Renal cortical epithelial cell (primary cell): ENCODE data around the genes OR4E2 and OR4E1.

GRCh38 chr14:21427666-21428387 is 28.1 kb downstream of the CHD8 start:
- RRBS, result no CpG with 5 or more reads among the region's 15 CpGs

GRCh38 chr14:21450087-21450640 is 5.8 kb downstream of the CHD8 start:
- RRBS, result no CpG with 5 or more reads among the region's 2 CpGs

- RRBS, result no CpG with 5 or more reads among the region's 1 CpG
Observed at GRCh38 chr14:21653677-21653885, at the start of gene OR4E2. TSS of gene OR4E2 (plus strand) at chr14:21653835.

- RRBS, result no CpG with 5 or more reads among the region's 1 CpG
Observed at GRCh38 chr14:21673750-21674090, at the start of gene OR4E1. TSS of gene OR4E1 (minus strand) at chr14:21673818.

DNA sequence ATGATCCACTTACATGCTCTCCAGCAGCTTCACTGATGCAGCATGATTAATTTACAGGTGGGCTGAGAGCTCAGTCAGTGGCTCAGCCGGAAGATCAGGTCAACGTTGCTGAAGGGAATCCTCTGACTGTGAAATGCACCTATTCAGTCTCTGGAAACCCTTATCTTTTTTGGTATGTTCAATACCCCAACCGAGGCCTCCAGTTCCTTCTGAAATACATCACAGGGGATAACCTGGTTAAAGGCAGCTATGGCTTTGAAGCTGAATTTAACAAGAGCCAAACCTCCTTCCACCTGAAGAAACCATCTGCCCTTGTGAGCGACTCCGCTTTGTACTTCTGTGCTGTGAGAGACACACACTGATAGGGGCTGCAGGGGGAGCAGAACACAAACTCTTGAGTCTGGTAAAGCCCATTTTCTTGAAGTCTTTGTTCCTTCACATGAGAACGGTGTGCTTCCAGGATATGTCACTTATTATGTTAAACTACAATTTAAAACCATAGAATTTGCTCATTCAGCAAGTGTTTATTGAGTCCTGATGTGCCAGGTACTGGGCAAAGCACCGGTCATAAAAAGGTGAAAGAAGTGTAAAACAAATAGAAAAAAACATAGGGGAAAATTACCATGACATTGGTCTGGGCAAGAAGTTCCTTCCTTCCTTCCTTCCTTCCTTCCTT is 50.5 kb upstream of the OR4E1 start:
- RRBS, result no CpG with 5 or more reads among the region's 7 CpGs

GRCh38 chr14:21738528-21738967 is 64.9 kb upstream of the OR4E1 start:
- RRBS, result no CpG with 5 or more reads among the region's 2 CpGs

GRCh38 chr14:21851987-21852484 is 178.4 kb upstream of the OR4E1 start:
- RRBS, result no CpG with 5 or more reads among the region's 7 CpGs

DNA sequence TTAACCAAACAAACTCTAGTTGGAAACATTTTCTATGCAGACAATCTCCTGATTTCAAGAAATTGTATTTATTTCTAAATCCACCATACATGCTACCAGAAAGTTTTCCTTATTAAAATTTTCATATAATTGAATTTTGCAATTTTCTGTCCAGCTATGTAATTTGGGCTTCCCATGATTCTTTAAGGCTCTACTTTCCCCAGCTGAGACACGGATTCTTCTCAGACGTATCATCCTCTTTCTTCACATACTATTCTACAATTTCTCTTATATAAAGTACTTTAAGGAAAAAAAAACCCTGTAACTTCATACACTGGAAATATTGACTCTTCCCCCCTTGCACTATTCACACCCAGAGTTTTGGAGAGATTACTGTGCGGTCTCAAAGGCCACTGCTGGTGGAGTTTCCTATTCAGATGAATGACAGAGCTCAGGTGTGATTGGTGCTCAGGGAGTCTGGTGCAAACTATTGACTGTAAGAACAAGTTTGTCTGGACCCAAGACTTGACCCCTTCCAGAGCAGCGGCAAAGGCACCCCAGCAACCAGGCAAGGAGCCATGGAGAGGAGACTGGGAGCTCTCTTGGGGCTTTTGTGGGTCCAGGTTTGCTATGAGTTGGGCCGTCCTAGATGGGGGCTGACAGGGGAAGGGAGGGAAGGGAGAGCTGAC is 187.5 kb upstream of the OR4E1 start:
- RRBS, result no CpG with 5 or more reads among the region's 5 CpGs

- RRBS, result no CpG with 5 or more reads among the region's 4 CpGs
Observed at GRCh38 chr14:21894253-21894537, 220.6 kb upstream of the OR4E1 start.

- RRBS, result no CpG with 5 or more reads among the region's 2 CpGs
Observed at GRCh38 chr14:21991190-21991569, 317.6 kb upstream of the OR4E1 start.

- RRBS, result no CpG with 5 or more reads among the region's 4 CpGs
Observed at GRCh38 chr14:22178126-22178788, 410.8 kb downstream of the DAD1 start.

DNA sequence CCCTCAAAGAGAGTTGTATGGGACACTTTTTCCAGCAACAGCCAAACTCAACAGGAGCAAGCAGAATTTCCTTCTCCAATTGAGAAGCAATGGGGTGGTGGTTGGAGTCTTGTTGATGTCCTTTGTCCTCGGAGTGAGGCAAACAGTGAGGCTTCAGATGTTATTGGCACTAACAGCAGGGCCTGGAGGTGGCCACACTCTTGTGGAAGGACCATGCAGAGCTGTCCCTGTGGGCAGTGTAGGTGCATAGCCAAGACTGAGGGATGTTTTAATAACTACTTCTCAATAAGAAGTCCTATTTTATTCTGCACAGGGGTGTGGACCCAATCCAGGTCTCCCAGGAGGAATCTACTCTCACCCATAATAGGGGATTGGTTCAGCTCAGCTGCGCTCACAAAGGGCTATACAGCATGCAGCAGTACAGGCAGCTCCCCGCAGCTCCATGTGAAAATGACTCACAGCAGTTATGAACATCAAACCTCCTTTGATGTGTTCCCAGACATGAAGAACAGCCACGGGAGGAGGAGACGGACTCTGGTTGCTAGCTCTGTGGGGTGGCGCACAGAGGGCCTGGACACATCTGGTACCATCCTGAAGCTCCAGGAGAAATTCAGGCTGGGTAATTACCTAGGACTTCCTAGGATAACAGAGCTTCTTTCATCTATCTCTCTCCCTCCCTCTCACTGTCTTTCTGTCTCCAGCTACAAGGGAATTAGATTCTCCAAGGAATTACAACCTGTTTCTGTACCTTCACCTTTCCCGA is 199.9 kb downstream of the DAD1 start:
- RRBS, result no CpG with 5 or more reads among the region's 7 CpGs

GRCh38 chr14:22433034-22433566 is 155.9 kb downstream of the DAD1 start:
- RRBS, result no CpG with 5 or more reads among the region's 5 CpGs

DNA sequence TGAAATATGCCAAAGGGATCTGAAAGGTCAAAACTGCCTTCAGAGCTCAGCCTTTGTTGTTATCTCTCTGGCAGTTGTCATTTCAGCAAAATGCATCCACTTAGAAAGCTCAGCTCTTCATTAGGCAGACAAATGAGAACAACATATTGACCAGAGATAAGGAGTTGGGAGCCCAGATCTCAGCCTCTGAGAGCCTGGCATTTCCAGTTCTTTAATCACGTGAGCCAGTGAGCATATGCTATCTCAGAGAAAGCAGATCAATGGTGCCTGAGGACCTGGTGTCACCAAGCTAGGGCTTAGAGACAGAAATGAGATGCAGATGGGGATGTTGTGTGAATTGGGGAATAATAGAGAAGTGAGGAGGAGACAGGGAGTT is 101.1 kb downstream of the DAD1 start:
- RRBS, result no CpG with 5 or more reads among the region's 1 CpG

GRCh38 chr14:22499498-22500006 is 89.5 kb downstream of the DAD1 start:
- RRBS, result no CpG with 5 or more reads among the region's 5 CpGs

DNA sequence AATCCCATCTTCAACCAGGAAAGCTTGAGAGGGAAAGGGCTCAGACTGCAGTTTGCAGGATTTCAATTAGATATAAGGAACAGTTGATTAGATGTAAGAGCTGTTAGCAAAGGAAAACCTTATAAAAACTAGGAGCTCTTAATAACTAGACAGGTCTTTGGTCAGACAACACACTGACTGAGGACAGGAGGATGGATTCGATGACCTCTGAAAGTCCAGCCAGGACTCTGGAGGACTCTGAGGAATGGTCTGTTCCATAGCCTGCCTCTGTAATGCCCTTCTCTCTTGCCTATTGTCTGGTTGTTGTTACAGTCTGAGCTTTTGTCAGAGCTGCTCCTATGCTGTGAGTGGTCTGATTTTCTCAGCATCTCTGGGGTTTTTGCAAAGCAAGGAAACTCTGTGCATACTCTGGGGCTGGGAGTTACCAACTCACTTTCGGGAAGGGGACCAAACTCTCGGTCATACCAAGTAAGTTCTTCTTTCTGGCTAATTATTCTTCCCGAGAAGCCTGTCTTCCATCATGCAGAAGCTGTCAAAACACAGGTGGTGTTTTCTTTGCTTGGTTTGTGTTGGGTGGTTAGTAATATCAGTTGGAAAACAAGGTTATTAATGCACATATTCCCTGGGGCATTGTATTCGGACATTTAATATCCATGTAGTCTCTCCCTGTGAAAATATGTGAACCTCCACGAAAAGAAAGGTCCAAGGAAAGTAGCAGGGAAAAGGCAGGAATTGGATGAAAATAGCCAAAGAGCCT is 73.6 kb downstream of the DAD1 start:
- RRBS, result no CpG with 5 or more reads among the region's 6 CpGs

DNA sequence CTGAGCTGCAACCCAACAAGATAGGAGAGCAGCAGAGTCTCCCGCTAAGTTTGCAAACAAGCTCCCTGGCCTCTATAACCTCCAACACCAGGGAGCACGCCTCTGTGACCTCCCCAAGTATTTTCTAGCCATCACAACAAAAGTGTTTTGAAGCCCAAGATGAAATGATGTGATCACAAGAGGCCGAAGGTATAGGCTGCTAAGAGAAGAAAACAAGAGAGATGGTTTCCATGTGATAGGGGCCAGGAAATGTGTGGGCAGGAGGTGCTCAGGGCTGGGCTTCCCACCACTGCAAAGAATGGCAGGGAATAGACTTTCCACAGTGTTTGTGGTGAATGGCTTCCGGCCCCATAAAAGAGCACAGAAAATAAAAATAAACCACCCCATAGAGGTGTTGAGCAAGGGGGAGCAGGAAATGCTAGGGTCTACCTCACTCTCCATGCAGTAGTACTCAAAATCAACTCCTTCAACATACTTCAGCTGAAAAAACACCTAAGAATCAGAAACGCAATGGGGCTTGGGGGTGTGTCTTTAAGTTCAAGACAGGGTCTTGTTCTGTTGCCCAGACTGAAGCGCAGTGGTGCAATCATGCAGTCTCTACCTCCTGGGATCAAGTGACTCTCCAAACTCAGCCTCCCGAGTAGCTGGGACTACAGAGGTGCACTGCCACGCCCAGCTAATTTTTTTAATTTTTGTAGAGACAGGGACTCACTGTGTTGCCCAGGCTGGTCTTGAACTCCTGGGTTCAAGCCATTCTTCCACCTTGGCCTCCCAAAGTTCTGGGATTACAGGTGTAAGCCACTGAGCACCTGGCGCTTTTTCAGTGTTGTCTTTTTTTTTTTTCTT is 27.2 kb downstream of the DAD1 start:
- RRBS, result no CpG with 5 or more reads among the region's 9 CpGs

DNA sequence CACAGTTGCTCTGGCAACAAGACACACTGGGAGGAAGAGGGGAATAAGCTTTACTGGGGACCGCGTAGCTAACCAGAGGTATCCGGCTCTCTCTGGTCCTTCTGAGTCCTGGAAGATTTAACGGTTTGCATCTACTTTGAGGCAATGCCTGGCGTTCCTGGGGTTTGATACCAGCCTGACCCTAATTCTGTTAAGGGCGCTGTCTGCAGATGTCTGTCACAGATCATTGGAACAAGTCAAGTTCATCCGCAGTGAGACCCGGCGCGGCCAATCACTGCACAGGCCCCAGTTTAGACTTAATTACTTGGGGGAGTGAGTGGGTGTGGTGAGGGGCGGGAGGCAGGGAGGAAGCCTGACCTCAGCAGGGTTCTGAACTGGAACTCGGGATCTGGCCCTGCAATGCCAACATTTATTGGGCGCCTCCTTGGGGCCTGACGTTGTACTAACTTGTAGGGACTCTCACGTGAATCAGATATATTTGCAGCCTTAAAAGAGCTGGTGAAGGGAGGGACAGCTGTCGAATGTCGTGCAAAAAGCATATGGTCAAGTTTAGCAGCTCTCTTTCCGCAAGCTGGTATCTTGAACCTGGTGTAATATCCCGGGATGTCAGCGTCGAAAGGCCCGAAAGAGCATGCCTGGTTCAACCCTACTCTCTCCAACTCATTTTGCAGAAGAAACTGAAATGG is 575 bp upstream of the DAD1 start:
- RRBS, result no CpG with 5 or more reads among the region's 22 CpGs

GRCh38 chr14:22603086-22604001 is 5.2 kb downstream of the ABHD4 start:
- RRBS, result no CpG with 5 or more reads among the region's 21 CpGs